Kidney epithelial cell (primary cell): ENCODE measurements around a stretch of chr18.

DNA sequence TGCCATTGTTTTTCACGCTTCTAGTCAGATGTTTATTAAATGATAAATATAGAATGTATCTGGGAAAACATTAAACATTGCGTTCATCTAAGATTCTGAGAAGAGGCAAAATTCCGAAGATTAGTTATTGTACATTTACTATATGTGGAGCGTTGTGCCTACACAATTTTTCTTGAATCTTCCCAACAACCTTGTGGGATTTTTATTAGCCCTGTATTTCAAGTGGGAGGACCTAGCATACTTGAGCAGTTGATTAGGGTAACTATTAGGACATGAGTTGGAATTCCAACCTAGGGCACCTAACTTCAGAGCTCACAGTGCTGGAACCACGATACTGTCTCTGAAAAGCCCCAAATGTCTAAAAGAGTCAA, 16.5 kb downstream of the MYL12B start:
- RAMPAGE, long total RNA, result no peak
- RRBS, result no CpG with 5 or more reads among the region's 5 CpGs

GRCh38 chr18:3282623-3283412, 20.9 kb downstream of the MYL12B start:
- RAMPAGE, long total RNA, result no peak
- RRBS, result no CpG with 5 or more reads among the region's 20 CpGs

GRCh38 chr18:3440432-3440633, 9.6 kb upstream of the TGIF1 start:
- RAMPAGE, long total RNA, result no peak
- RRBS, result no CpG with 5 or more reads among the region's 2 CpGs

GRCh38 chr18:3447323-3447431, 2.8 kb upstream of the TGIF1 start:
- RAMPAGE, long total RNA, result no peak
- RRBS, result no CpG with 5 or more reads among the region's 2 CpGs

DNA sequence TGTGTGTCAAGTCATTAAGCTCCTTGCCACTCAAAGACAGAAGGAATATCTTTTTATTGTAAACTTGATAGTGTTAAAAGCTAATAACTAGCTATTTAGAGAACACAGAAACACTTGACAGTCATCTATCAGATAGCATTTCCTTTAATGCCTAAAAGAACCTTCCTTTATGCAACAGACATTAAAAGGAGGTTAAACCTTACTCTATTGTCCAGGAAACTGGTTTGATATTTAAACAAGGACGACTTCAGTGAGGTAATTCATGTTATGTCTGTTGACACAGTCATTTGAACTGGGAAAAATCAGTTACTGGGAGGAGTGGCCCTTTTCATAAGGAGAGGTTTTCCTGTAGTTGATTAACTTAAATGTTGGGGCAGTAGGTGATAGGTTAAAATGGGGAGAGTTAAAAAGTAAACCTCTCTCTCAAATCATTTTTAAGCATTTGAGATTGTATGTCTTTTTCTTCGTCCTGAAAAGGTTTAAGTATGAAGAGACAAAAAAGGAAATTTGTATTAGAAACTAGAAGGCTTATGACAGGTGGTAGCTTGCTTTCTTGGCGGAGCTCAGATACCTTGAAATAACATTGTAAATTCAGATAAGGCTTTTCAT, 6.8 kb downstream of the TGIF1 start:
- RAMPAGE, long total RNA, result no peak
- RRBS, result no CpG with 5 or more reads among the region's 3 CpGs

DNA sequence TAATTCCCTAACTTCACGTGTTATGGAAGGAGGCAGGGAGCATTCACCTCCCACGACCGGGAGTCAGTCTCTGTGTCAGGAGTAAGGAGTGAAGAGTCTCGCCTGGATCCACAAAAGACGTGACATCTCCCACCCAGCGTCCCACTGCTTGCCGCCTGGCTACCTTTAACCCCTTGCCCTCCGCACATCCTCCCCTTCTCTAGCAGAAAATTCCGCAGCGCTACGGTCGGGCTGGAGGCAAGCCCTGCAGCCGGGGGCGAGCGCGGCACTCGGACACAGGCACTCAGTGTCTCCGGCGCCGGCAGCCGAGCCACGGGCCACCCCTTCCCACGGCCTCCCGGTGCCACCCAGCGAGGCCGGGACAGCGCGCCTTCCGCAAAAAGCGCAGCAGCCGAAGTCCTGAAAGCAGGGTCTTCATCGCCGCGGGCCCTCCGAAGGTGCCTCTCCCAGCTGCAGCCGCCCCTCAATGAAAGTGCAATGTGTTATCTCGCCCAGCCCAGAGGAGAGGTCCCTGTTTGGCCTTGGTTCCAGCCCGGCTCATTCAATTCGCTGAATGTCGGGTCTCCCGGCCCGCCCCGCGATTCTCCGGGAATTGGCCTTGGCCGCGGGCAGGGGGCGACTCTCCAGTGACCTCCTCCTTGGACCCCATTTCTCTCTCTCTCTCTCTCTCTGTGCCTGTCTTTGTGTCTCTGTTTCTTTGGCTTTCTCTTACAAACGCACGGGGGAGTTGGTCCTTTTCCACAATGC, 1.2 kb downstream of the DLGAP1 start:
- RAMPAGE, long total RNA, result no peak
- RRBS, result 1% methylated on average over 11 of the region's 50 CpGs

GRCh38 chr18:5406498-5407145, 111.1 kb upstream of the ZBTB14 start:
- RAMPAGE, long total RNA, result no peak
- RRBS, result no CpG with 5 or more reads among the region's 11 CpGs

- RAMPAGE, long total RNA, result no peak
- RRBS, result no CpG with 5 or more reads among the region's 21 CpGs
Measured at GRCh38 chr18:5517291-5518648, 26.0 kb downstream of the EPB41L3 start.

GRCh38 chr18:5998618-5999406, 103.5 kb upstream of the TMEM200C start:
- RAMPAGE, long total RNA, result no peak
- RRBS, result no CpG with 5 or more reads among the region's 2 CpGs

- RAMPAGE, long total RNA, result no peak
- RRBS, result no CpG with 5 or more reads among the region's 8 CpGs
Measured at GRCh38 chr18:6012843-6013562, 117.7 kb upstream of the TMEM200C start.

DNA sequence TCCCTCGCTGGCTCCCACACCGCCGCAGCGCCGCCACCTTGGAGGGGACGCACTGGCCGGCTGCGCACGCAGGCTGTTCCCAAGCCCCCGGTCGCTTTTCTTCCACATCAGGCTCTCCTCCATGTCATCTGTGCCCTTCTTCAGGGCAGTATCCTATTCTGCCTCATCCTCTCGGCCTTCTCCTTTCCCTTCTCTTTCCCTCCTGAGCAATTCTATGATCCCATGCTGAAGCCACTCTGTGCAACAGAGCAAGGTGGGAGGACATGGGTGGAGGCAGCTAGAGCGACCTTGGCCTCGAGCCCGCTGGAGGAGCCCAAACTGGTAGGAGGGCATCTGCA, 130.2 kb downstream of the L3MBTL4 start:
- RAMPAGE, long total RNA, result no peak
- RRBS, result no CpG with 5 or more reads among the region's 15 CpGs

DNA sequence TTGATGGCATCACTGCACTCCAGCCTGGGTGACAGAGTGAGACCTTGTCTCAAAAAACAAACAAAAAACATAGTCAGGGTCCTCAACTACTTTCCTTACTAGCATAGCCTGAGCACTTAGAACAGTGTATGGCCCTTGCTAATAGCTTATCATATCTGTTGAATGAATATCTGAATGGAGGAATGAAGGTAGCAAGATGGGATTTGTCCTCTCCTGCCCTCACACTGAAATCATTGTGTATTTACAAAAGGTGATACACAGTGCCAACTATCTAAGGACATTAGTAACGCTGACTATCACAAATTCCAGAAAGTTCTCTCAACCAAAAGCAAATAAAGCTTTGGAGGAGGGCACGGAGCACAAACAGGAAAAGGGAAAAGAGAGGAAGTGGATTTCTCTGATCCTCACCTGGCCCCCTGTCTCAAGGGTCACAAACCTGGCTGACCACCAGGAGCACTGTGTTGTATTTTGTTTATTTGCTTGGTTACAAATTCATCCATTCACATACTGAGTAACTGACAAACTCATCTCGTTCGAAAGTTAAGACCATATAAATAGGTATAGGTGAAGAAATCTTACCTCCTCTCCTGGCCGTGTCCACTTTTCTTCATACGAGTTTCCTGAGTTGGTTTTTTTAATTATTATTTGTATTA, 37.9 kb downstream of the L3MBTL4 start:
- RAMPAGE, long total RNA, result no peak
- RRBS, result no CpG with 5 or more reads among the region's 6 CpGs

DNA sequence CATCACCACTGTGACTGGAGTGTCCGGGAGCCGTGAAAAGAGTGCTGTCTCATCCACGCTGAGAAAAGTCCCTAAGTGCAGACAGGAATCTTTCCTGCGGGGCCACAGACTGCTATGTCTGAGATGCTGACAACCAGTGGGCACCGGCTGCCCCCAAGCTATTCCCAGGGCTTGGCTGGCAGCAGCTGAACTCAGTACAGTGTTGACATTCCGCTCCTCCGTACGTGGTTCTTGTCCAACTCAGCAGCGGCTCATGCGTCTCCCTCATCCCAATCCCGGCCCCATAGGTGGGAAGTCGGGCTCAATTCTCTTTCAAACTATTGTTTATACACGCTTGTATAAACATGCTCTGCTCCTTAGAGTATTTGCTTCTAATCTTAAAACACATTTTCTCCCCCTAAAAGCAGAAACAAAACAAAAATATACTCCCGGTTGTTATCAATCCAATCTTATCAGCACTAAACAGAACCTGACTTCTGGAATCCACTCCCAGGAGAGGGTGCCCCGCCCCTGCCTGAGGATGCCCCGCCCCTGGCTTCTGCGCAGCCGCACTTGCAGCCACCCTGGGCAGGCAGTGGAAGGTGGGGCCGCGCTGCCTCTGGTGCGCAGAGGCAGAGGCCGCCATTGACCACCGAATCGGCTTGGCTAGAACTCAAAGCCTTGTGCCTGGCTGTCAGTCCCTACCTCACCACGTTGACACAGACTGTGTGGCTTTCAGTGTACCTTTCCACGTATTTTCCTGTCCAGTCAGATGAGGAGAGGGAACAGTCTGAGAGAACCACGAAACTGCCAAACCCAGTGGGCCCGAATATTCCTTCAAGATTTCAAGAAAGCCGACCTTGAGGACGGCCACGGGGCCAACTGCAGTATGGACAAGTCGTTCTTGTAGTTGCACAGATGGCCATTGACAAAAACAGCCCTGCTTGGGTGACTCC, 46.5 kb upstream of the ARHGAP28 start:
- RAMPAGE, long total RNA, result no peak
- RRBS, result no CpG with 5 or more reads among the region's 32 CpGs

DNA sequence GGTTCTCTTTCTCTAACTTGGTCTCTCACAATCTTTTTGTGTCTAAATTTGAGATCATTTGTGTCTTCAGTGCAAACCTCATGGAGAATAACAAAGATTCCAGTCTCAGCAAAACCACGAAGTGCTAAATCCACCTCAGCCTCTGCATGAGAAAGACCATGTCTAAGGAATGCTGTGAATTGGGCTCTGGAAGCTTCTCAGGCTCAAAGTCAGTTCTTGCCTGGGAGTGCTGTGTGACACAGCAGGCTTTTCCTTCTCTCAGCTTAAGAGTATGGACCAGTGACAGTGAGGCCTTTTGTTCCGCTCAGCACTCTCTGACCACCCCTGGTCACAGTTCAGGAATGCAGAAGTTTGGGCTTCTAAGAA, 22.9 kb downstream of the ARHGAP28 start:
- RAMPAGE, long total RNA, result no peak
- RRBS, result no CpG with 5 or more reads among the region's 2 CpGs

DNA sequence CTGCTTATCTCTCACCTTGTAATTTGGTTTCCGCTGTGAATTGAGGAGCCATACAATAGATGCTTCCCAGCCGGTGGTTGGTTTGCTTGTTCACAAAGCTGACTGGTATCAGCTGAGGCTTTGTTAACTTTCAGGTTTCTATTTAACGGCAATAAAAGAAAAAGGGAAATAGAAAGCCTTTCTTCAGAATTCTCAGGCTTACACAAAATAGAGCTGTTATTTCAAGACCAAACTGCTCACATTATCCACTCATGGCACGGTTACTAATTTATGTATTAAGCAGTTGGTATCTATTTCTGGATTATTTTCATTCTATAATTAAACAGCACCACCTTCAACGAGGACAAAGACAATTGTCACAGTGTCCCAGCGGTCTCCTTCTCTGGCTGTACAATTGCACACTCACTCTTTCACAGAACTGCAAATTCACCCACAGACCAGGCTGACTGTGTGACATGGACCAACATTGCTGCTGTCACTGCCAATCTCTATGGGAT, 26.3 kb downstream of the LRRC30 start:
- RAMPAGE, long total RNA, result no peak
- RRBS, result 69% methylated on average over 1 of the region's 6 CpGs

GRCh38 chr18:7656020-7656824, 89.1 kb downstream of the PTPRM start:
- RAMPAGE, long total RNA, result no peak
- RRBS, result no CpG with 5 or more reads among the region's 7 CpGs

- RAMPAGE, long total RNA, result no peak
- RRBS, result no CpG with 5 or more reads among the region's 3 CpGs
Measured at GRCh38 chr18:7709107-7709552, 142.0 kb downstream of the PTPRM start.

DNA sequence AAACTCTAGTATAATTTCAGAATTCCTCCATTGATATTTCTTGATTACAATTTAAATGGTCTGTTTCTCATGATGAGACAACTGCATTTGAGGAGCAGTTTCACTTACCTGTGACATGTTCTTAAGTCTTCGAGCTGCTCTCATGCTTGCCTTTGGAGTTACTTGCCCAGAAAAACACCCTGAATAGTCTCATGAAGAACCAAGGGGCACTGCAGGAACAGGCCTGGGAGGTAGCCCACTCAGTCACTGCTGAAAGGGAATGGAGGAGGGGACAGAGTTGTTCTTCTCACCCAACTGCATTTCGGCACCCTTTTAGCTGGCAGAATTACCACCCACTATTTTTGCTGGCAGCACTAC, 181.8 kb downstream of the PTPRM start:
- RAMPAGE, long total RNA, result no peak
- RRBS, result no CpG with 5 or more reads among the region's 2 CpGs

DNA sequence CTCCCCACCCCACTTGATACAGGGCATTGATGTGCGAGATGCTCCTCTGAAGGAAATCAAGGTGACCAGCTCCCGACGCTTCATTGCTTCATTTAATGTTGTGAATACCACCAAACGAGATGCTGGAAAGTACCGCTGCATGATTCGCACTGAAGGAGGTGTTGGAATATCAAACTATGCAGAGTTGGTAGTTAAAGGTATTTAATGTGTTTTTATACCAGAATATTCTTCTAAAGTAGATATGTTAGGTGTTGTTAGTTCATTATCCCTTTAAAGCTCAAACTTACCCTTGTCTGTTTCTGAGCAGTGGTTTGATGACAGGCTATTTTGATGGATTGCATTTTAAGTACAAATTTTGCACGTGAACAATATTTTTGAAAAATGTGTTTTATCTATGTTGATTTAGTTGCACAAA, 382.1 kb downstream of the PTPRM start:
- RAMPAGE, long total RNA, result no peak
- RRBS, result no CpG with 5 or more reads among the region's 7 CpGs

- RAMPAGE, long total RNA, result no peak
- RRBS, result no CpG with 5 or more reads among the region's 7 CpGs
Measured at GRCh38 chr18:8318890-8319701, 290.1 kb upstream of the RAB12 start.